ENCODE measurements around a stretch of chr7.

DNA sequence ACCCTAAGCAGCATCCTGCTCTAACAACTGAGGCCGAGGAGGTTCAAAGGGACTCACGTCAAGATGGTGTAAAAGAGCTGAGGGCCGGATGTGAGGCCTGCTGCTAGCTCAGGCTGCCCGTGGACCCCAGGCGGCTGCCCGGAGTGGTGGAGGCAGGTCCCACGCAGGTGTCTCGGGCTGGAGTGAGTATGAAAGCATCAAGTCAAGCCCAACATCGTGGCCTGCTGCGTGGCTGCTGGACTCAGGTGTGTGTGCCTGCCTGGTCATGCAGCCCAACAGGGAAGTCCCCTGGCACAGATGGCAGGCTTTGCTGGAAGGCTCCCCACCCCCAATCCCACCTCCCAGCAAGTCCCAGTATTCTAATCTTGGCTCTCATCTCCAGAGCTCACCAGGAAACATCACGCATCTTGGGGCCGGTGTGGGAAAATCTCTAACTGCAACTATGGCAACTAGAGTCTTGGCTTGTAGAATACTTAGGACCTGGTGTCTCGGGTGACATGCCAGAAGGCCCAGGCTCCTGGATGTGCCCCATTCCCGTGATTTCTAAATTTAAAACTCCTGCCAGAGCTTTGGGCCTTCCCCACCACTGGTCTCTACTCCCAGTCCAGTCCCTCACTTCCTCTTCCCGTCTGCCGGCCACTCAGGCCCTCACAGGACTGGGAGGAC is 86.0 kb downstream of the PRKAG2 start:
- PRO-cap, 2 experiments = no peak in any of the 2 experiments

DNA sequence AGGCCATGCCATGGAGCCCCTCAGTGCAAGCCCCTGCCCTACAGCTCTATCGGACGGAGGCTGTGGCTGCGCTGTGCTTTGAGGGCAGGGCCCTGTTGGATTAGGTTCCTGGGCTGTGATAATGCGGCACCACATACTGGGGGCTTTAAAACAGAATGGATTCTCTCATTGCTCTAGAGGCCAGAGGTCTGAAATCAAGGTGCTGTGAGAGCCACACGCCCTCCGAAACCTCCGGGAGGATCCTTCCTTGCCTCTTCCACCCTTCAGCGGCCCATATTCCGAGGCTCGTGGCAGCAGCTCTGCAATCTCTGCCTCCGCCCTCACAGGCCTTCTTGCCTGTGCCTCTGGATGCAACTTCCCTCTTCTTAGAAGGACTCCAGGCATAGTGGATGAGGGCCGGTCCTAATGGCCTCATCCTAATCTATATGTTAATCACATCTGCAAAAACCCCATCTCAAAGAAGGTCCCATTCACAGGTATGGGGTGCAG is 9.7 kb downstream of the PRKAG2 start:
- PRO-cap, 2 experiments = no peak in any of the 2 experiments

DNA sequence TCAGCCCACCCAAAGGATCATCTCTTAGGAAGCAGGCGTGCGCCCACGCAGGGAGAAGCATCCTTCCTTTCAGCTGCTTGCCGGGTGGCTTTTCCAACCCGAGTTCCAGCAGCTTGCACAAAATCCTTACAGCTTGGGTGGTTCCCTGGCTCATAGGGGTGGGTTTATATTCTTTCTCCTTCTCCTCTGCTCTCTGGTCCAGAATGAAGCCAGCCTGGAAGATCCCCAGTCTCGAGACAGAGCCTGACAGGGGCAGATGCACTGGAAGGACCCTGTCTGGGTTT is 1.4 kb upstream of the PRKAG2 start:
- PRO-cap, 2 experiments = no peak in any of the 2 experiments

GRCh38 chr7:151936284-151936768 is 19.9 kb upstream of the GALNTL5 start:
- PRO-cap, 2 experiments = no peak in any of the 2 experiments

DNA sequence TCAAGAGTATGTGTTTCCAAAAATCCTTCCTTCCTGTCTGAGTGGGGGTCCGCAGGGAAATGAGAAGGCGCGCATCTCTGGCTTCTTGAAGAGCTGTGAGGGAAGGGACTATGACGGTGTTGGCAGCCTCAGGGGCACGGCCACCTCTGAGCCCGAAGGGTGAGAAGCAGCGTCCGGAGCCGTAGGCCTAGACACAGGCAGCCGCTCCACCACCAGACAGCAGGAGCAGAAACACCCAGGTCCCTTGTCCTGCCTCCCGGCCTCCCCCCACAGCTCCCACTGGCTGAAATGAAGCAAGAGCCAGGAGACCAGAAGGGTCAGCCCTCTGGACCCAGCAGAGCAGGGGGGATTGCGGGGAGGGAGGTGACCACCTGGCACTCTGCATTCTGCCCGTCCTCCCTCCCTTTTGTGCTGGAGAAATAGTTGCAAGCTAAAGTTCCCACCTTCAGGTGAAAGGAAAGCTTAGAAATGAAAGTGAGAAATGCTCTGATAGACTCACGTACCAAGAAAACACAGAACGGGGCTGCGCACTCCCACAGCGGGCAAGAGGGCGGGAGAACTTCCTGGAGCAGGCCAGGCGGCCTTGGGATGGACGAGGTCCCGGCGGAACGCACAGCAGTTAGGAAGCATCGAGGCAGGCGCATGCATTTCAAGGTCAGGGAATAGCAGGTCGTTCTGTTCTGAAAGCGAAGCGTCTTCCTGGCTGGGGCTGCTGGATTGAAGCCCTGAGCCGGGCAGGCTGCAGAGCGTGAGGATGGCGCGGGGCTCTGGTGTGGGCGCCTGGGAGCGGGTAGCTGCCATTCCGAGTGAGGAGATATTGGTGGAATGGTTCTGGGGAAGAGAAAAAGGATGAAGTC is 105.5 kb downstream of the GALNT11 start:
- PRO-cap, 2 experiments = no peak in any of the 2 experiments

DNA sequence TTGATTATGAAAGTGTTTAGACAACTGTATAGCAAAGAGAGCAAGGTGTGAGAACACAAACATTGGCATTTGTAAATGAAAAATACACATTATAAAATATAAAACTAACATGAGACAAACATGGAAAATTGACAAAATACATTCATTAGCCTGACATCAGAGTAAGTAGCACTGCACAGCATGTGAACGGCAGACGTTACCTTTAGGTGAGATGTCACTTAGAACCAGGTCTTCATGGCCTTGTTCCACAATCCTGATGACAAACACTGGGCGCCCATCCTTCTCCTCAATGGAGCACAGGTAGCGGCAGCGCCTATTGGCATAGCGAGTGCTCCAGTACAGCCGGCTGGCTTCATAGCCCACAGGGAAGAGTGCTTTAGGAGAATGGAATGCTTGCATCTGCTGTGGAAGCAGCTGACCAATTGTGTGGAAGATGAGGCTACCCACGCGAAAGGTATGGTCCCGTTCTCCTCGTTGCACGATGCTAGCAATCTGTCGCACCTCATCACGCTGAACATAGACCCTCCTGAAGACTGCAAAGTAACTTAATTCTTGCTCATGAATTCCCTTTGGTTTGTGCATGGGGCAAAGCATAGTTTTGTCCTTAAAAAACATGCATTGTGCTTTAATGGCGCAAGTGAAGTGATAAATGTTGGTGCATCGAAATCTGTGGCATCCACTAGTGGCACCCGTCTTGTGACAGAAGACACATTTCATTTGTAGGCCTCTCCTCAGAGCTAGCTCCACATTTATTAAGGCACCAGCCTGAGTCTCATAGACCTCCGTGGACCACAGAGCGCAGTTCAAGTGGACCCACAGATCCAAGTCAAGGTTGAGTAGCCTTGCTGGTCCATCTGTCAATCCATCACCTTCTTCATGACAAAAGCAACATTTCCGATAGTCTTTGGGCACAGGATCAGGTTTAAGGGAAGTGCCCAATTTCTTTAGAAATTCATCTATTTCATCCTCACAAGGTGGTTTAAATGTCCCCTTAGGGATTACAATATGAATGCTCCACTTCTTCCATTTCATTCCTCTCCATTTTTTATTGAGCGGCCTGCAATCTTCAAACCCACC is 122.7 kb downstream of the GALNT11 start:
- PRO-cap, 2 experiments = no peak in any of the 2 experiments

- PRO-cap, 2 experiments = no peak in any of the 2 experiments
These were observed 137.6 kb downstream of the GALNT11 start for GRCh38 chr7:152162938-152163584.

GRCh38 chr7:152191392-152192089 is 166.1 kb downstream of the GALNT11 start:
- PRO-cap, 2 experiments = no peak in any of the 2 experiments

DNA sequence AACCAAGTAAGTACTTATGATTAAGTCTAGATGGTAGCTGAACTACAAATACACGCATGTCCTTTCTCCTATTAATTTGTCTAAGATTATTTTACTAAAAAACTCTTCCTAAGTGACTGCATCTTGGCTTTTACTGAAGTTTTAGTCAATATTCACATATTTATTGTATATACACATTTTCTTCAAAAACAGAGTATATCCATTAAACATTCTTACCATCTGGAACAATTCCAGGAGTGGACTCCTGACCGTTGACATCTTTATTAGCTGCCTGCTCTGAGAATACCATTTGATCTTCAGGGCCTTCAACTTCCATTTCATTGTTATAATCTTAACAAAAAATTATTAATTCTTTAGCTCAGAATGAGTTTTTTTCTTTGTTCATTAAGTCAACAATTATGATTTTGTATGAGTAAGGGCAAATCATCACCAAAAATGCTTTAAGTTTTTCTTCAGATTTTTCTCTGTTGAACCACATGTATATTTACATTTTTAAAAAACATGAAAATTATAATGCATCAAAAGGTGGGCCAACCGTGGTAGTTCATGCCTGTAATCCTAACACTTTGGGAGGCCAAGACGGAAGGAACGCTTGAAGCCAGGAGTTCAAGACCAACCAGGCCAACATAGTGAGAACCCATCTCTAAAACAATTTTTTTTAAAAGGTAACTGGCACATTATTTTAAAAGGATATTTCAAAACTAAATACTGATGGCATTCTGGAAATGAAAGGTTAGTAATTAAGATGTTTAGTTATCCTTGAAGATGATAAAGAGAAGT is 185.0 kb downstream of the KMT2C start:
- PRO-cap, 2 experiments = no peak in any of the 2 experiments

GRCh38 chr7:152460419-152460883 is 24.6 kb upstream of the KMT2C start:
- PRO-cap, 2 experiments = no peak in any of the 2 experiments

DNA sequence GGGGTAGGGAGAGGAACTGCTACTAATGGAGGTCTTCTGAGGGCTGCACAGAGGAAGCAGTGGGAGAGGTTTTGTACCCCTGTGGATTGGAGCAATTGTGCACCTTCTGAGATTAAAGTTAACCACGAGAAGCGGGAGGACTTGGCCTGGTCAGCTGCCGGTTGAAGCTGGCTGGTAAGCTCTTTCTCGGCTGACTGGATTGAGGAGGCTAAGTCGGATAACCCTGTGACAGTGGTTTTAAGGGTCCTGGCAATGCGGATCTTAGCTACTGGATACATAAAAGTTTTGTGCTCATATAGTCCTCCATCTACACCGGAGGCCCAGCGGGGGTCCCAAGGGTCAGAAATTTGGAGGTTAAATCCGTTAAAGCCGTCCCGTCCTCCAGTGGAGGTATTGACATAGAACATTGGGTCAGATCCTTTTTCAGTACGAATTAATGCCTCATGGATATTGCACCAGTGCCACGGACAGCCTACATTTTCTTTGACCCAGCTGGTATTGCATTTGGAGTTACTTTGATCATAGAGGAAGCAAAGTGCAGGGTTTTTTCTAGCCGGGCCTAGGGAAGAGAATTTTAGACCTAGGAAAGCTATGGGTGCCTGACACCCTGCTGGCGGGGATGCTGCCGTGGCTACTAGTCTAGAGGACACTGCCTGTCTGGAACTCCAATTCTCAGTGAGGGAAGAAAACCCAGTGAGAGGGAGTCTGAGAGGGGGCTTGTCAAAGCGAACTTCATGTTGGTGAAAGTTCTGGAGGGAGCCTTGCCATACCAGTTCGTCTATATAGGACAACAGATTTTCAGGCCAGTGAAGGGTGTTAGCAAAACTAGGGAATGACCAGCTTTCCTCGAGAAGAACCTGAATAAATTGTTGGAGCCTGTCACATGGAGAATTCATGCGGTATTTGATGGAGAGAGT is 641.7 kb upstream of the DPP6 start:
- PRO-cap, 2 experiments = no peak in any of the 2 experiments

DNA sequence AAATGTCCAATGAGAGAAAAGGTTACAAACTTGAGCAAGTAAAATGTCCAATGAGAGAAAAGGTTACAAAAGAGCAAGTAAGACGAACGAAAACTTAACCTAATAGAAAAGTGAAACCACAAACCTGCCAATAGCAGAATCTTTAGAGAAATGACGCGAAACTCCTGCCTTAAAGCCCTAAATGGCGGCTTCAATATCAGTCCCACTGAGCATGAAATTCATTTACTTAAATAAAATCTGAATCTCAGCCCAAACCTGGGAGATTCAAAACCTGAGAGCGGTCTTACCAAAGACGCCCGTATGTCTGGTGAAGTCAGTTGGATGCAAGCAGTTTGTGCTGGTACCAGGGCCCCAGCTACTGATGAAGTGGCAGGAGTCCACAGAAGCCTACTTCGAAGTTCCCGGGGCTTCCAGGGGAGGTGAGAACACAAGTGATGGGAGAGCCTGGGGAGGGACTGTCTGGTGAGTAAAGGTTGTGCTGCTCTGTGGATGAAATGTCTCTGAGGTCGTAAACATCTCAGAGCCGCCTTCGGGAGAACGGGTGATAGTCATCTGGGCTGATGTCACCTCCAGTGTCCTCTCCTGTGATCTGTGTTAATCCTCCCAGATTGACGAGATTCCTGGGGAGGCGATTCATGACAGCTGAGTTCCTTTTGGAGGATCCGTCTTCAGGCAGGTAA is 74.4 kb downstream of the PAXIP1 start:
- PRO-cap, 2 experiments = peak in 2 of 2 experiments; most common plus-strand start position 136 of the sequence (in 1); most common minus-strand start position 593 of the sequence (in 1)

GRCh38 chr7:155003254-155003795 is 401 bp upstream of the PAXIP1 start:
- PRO-cap, 2 experiments = peak in 2 of 2 experiments; most common plus-strand start chr7:155003406 (in 1)

DNA sequence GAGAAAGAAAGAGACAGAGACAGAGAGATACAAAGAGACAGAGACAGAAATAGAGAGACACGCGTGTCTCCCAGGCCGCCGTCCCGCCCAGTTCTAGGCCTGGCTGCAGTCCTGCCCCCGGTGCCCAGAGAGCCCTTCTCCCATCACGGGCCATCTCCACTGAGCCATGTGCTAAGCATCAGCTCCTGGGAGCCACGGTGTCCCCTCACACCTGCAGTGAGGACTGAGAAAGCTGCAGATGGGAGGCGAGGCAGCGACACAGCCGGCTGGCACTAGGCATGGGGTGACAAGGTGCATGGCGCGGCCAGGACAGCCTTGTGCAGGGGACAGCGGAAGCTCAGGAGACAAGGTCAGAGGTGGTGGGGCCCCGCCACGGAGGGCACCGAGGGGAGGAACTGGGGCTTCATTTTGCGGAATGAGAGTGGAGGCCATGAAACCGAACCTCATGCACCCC is 71.5 kb upstream of the INSIG1 start:
- PRO-cap, 2 experiments = no peak in any of the 2 experiments

GRCh38 chr7:155227875-155228322 is 69.8 kb upstream of the INSIG1 start:
- PRO-cap, 2 experiments = no peak in any of the 2 experiments

DNA sequence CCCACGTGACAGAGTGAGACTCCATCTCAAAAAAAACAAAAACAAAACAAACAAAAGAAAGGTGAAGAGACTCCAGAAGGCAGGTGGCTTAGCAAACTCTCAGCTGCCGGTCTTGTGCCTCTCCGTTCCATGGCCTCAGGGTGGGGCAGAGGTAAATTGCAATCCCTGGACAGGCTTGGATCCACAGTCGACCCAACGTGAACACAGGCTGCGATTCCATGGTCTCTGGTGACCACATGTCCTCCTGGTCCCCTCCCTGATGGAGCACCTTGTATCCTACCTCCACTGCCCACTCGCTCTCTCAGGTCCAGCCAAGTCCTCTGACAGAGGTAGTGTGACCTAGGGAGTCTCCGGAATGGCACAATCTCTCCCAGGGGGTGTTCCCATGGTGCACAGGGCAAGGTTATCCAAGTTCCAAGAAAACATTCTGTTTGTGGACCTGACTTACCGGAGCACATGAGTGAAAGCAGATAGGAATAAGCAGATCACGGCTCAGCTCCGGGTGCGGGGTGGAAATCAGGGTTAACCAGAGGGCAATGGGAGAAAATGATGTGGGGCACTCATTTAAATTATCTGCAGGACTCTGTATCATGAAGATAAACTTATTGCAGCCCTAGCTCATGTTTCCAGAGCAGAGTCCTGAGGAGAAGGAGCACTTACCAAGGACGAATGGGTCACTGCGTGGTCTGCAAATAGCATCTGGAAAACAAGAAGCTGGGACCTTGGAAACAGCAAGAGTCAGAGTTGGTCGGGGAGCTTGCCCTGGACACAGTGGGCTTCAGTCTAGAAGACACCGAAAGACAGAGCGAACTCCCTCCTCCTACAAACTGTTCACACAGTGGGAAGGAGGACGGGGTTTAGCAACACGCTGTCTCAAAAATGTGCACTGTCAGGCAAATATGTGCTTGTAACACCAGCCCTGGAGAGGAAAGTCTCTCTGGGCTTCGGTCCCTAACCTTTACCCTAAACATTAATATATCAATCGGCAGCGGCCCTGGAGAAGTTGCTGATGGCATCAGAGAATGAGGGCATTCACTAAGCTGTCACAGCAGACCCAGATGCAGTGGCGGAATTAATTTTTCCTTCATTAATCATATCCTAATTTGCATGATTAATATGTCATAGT is 45.7 kb upstream of the INSIG1 start:
- PRO-cap, 2 experiments = peak in 2 of 2 experiments; most common plus-strand start position 457 of the sequence (in 2); most common minus-strand start position 295 of the sequence (in 2)

DNA sequence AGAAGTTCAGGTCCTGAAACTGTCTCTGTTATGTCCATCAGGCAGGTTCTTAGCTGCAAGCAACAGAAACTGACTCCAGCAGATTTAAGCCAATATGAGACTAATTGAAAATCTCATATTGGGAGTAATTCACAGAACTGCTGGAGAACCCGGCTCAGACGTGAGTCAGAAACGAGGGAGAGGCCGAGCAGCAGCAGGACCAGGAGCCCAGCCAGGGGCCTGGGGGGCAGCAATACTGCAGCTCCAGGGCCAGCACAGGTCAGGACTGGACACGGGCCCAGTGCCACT is 28.1 kb upstream of the INSIG1 start:
- PRO-cap, 2 experiments = peak in 1 of 2 experiments; most common plus-strand start position 163 of the sequence (in 1)

- PRO-cap, 2 experiments = no peak in any of the 2 experiments
These were observed 6.3 kb downstream of the INSIG1 start for GRCh38 chr7:155303962-155304415.

GRCh38 chr7:155453842-155454775 is 3.8 kb upstream of the EN2 start:
- PRO-cap, 2 experiments = no peak in any of the 2 experiments

- PRO-cap, 2 experiments = no peak in any of the 2 experiments
These were observed 37.1 kb downstream of the CNPY1 start for GRCh38 chr7:155509217-155509796.